SJSA1 (cell line): ENCODE results near the gene USP17L24.

GRCh38 chr4:7817614-7818017 is 122.0 kb downstream of the AFAP1 start:
- RAMPAGE, long total RNA = no peak

- RAMPAGE, long total RNA = no peak
These were observed 97.0 kb downstream of the AFAP1 start for GRCh38 chr4:7842391-7843399.

DNA sequence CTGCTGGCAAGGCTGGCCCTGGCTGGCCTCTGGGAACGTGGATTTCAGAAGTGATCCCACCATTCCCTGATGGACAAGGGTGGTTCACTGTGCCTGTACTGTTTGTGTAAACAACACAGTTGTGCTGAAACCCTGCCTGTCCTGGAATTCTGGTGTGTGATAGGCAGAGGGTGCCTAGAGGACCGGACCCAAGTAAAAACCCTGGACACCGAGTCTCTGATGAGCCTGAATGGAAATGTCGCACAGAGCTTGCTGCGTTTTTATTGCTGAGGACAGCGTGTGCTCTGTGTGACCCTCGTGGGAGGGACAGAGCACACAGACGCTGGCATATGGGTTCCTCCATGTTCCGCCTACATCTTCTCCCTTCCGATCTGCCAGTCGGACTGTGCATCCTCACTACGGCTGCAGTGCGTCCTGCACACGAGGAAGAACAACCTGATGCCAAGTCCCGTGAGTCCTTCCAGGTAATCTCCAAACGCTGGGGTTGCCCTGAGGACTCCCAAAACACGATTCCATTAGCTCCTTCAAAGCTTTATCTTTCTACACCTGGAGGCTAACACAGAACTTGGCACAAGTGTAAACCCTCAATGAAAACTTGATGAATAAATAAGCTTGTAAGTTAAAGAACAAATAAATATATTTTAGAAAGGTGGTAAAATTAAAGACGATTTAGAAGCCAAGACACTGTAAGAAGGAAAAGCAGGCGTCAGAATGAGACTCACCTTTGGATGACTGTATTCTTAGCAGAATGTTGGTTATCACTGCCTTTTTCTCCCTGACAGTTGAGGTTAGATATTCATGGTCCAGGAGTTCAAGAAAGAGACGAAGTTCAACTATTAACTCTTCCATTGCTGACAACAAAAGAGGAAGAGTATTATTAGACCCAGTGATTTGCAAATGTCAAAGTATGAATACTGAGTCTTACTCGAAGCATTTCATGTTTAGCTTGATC is 68.2 kb downstream of the AFAP1 start:
- RAMPAGE, long total RNA = no peak

- RAMPAGE, long total RNA = no peak
These were observed 32.4 kb upstream of the AFAP1 start for GRCh38 chr4:7972088-7972490.

- RAMPAGE, long total RNA = no peak
These were observed 70.8 kb upstream of the AFAP1 start for GRCh38 chr4:8010235-8011154.

- RAMPAGE, long total RNA = no peak
These were observed 35.3 kb downstream of the ABLIM2 start for GRCh38 chr4:8123062-8124062.

DNA sequence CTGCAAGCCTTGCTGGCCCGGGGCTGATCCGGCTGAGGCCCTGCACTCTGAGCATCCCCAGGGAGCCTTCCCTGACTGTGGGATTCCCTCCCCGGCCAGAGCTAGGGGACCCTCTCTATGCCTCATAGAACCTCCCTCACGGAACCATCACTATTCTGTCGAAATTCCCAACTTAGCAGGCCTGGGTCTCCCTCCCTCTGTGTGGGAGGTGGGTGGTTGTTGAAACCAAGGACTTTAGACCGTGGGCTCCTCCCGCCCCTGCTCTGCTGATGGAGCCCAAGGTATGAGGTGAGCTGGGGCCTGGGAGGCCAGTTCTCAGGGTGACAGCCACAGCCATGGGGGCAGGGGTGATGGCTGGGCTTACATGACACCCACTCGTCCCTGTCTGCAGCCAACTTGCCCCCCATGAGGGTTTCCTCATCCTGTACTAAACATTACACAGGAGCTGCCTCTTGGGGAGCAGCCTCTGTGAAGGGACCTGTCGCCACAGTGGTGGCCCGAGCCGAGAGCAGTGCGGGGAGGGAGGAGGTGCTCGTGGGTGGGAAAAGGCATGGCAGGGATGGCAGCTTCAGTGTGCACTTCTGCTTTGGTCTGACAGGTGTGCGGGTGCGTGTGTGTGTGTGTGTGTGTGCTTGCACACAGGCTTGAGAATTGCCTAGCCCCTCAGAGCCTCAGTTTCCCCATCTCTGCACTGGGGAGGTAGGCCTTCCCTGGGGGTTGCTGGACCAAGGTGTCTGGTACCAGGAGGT is 3.8 kb downstream of the SH3TC1 start:
- RAMPAGE, long total RNA = no peak

DNA sequence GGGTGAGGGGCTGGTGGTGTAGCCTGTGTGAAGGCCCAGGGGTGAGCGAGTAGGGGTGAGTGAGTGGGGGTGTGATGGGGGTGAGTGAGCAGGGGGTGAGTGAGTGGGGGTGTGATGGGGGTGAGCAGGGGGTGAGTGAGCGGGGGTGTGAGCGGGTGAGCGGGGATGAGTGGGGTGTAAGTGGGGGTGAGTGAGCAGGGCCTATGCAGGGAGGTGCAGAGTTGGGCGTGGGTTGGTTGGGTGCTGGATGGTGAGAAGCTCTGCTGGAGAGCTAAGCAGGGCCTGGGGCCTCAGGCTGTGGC is 30.2 kb downstream of the SH3TC1 start:
- RAMPAGE, long total RNA = no peak

DNA sequence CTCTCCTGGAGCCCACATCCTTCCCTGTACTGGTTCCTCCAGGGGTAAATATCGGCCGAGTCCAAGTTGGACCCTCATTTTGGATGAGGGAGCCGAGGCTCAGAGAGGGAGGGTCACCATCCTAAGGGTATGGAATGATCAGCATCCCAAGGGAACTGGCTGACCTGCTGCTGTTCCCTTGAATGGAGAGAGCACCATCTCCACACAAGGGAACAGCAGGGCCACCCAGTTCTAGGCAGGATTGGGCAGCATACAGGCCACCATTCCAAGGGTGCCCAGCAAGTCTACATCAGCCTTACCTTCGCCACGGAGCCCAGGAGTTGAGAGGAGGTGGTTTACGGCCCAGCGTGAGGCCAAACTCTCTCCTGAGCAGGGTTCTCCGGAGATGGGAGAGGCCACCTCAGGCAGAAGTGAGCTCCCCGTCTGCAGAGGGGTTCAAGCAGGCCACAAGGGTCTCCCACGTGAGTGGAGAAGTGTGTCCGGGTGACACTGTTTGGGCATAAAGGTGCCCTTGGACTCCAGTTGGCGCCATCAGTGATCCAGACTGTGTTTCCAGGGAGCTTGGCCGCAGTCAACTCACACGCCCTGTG is 24.8 kb upstream of the HTRA3 start:
- RAMPAGE, long total RNA = no peak

DNA sequence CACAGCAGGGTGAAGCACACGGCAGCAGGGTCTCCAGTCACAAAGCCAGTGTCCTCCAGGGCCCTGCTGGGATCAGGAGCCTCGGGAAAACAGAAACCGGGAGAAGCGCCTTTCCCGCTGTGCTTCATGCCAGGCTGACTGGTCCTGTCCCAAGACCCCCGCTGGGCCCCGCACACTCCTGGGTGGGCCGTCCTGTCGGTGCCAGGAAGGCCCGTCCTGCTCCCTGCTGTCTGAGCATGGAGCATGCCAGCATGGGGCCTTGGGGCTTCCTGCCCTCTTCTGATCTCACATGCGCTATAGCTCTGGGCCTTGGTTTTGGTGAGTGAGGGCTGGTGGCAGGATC is 64.1 kb downstream of the ACOX3 start:
- RAMPAGE, long total RNA = no peak

DNA sequence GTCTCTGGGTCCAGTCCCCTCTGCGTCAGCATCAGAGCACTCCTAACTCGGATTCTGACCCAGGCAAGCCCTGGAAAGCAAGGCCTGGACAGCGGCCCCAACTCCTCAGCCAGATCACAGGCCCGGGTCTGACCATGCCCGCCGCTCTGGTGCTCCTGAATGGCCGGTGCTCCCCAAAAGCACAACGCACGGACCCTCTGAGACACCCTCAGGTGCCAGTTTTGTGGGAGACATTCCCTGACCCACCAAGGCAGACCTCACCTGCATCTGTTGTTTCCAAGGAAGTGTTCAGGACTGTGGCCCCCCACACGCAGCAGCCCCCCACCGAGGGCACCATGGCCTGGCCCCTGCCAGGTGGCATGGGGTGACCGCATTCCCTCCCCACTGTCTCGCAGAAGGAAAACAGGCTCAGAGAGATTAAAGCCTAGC is 55.8 kb downstream of the ACOX3 start:
- RAMPAGE, long total RNA = no peak

DNA sequence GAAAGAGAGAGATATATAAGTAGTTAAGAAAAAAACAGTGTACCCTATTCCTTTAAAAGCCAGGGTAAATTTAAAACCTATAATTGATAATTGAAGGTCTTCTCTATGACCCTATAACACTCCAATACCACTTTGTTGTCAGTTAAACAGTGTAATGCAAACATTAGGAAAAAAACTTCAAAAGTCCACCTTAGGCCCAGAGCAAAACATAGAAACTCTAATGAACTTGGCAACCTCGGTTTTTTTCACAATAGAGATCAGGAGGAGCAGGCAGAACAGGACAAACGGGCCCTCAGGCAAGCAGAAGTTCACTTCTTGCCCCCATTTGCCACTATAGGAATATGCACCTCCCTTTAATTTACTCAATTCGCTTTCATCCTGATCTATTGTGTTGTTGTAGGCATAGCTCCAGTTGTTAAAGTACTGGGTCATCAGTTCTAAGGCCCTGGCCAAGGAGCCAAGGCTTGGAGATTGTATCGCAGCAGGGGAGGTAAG is 18.2 kb downstream of the ACOX3 start:
- RAMPAGE, long total RNA = no peak

GRCh38 chr4:8427651-8428239 is 12.8 kb downstream of the ACOX3 start:
- RAMPAGE, long total RNA = no peak

DNA sequence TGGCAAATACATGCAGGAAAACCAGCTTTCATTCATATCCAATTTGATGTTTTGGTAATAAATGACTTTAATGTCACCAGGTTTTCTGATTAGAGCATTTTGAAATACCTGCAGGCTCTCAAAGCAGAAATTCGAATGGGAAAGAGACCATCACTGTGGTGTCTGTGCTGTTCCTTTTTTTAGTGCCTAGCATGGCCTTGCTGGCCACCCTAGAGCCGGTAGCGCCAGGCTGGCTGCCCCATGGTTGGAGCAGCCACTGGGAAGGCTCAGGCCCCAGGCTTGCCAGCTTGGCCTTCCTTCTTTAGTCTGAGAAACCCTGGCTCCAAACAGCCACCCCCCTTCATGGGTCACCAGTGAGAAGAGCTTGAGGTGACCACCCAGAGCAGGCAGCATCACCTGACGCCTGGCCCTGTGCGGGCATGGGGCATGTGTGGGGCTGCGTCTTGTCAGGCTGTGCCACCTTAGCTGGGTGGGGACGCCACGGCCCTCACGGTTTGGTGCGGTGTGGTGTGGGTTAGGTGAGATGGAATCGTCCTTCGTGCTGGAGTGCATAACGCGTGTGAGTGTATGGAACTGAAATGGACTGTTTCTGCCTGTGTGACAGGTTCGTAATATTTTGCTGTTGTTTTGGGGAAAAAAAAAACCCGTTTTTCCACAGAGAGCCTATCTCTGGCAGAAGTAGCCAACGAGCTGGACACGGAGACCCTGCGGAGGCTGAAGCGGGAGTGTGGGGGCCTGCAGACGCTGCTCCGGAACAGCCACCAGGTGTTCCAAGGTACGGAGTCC is 30.0 kb downstream of the TRMT44 start:
- RAMPAGE, long total RNA = no peak

GRCh38 chr4:8475631-8476343 is 35.2 kb downstream of the TRMT44 start:
- RAMPAGE, long total RNA = no peak

DNA sequence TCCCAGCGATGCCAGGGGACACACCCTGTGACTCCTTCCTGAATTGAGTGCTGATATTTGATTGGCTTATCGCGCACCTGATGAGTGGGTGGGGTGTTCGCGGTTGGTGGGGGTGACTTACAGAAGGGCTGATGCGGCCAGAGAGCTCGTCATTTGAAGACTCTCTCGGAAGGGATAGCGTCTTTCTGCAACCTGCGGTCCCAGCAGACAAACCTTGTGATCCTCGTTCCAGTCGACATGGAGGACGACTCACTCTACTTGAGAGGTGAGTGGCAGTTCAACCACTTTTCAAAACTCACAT is at the start of gene USP17L24:
Gene USP17L24 (plus strand): TSS at position 238 of the 301 bp plus-strand sequence.
- RAMPAGE, long total RNA = no peak

DNA sequence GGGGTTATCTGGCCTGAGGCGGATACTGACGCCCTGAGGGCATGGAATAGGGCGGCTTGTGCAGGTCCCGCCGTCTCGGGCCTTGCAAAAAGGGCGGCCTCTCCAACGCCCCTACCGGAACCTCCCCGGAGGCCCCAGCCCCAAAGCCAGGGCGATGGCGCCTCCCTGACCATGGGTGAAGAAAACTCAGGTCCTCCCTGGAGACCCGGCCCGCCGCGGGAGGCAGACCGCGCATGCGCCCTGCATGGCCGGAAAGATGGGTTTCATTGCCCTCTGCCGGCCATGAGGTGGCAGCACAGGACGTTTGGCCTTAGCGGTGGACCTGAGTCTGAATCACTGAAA is 18.2 kb downstream of the USP17L30 start:
- RAMPAGE, long total RNA = no peak

GRCh38 chr4:9703357-9703659 is 78.1 kb upstream of the DRD5 start:
- RAMPAGE, long total RNA = no peak

- RAMPAGE, long total RNA = no peak
These were observed 40.4 kb downstream of the WDR1 start for GRCh38 chr4:10076073-10076810.

- RAMPAGE, long total RNA = no peak
These were observed 21.7 kb downstream of the WDR1 start for GRCh38 chr4:10094582-10095676.